ENCODE results near the gene KIAA0930.

DNA sequence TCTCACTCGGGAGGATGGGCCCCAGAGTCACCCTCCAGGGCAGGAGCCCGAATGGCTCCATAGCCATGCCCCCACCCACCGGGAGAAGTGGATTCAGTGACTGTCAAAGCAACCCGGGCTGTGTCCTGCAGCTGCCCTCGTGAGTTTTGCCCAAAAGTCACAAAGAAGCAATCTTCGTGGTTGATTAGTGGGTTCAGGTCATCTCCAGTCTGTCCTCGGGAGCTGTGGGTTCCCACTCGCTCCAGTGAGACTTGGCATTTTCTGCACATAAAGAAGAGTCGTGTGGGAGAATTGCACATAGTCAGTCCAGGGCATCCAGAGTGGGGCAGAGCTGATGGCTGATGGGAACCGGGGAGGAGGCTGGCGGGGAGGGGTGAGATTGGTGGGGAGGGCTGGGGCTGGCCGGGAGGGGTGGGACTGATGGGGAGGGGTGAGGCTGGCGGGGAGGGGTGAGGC lies 26.2 kb downstream of the PARVG start:
- PRO-cap: no peak
- RAMPAGE, long total RNA, 2 experiments: no peak in any of the 2 experiments

GRCh38 chr22:44291905-44292372 lies 20.8 kb downstream of the SHISAL1 start:
- PRO-cap: no peak
- RAMPAGE, long total RNA, 2 experiments: no peak in any of the 2 experiments

DNA sequence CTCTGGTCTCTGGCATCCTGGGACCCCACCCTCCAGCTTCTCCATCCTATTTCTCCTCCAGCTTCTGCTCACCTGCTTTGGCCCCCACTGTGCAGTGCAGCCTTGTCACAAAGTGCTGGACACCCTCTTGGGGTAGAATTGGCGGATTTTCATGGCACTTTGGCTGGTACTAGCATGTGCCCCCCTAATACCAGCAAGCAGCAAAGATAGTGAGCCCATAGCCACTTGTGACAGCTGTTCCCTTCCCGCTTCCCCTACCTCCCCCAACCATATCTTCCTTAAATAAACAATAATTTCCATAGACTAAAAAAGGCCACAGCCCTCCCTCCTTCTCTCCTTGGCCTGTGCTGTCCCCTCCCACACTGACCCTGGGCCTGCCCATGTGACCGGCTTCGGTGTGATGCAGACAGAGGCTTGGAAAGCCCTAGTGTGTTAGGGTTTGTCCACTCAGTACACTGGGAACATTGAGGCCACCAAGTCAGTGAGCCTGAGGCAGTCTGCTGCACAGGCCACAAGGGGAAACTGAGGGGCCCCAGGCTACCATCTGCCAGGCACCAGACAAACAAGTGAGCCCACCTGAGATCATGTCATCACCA lies 54.0 kb upstream of the SHISAL1 start:
- PRO-cap: no peak
- RAMPAGE, long total RNA, 2 experiments: no peak in any of the 2 experiments

GRCh38 chr22:45006862-45007617 lies 2.8 kb downstream of the PHF21B start:
- PRO-cap: bidirectional peak, plus-strand start at chr22:45007141, minus-strand start at chr22:45007037; bidirectional peak, plus-strand start at chr22:45007505, minus-strand start at chr22:45007527
- RAMPAGE, long total RNA, 2 experiments: no peak in any of the 2 experiments

DNA sequence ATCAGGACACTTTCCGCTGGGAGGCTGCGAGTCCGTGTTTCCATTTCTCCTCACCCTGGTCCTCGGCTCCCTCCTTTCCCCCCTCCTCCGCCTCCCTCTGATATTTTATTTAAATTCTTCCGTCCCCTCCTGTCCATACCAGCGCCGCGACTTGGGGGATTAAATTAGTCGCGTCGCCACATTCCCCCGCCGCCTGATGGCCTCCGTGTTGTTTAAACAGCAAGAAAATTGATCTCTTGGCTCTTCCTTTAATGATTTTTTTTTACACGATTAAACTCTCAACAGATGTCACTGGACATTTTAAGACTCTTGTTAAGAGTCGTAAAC lies 444 bp upstream of the PHF21B start:
- PRO-cap: no peak
- RAMPAGE, long total RNA, 2 experiments: no peak in any of the 2 experiments

DNA sequence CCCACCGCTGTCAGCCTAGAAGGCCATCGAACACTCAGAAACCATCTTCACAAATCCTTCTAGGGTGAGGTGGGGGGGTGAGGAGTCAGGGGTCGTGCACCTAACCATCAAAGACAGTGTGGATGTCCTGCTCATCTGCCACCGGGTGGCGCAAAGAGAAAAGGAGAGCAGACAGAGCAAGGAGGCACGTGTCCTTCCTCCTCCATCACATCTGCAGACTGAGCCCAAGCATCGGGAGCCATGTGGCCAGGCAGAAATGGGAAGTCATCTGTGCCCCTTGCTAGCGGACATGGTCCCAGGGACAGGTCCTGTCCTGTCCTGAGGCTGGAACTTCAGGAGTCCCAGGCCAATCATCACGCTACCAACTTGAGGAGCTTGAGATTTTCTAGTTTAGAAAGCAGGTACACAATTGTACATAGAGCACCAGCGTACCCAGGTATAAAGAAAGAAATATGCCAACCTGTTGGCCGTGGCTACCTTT lies 61.8 kb upstream of the NUP50 start:
- PRO-cap: no peak
- RAMPAGE, long total RNA, 2 experiments: no peak in any of the 2 experiments

- PRO-cap: no peak
- RAMPAGE, long total RNA, 2 experiments: no peak in any of the 2 experiments
Measured at GRCh38 chr22:45235078-45235903, 5.4 kb downstream of the KIAA0930 start.

GRCh38 chr22:45240446-45241415 lies at the start of gene KIAA0930:
Gene KIAA0930, minus strand, starts transcription at chr22:45240894.
- PRO-cap: bidirectional peak, plus-strand start at chr22:45241130, minus-strand start at chr22:45240873
- RAMPAGE, long total RNA, 2 experiments: no peak in any of the 2 experiments

GRCh38 chr22:45263116-45264442 lies 21.2 kb upstream of the UPK3A start:
- PRO-cap: unidirectional peak, minus-strand start at chr22:45263855
- RAMPAGE, long total RNA, 2 experiments: no peak in any of the 2 experiments

GRCh38 chr22:45319066-45319905 lies 9.6 kb downstream of the FAM118A start:
- PRO-cap: no peak
- RAMPAGE, long total RNA, 2 experiments: no peak in any of the 2 experiments

- PRO-cap: no peak
- RAMPAGE, long total RNA, 2 experiments: no peak in any of the 2 experiments
Measured at GRCh38 chr22:45331981-45332823, 22.5 kb downstream of the FAM118A start.

GRCh38 chr22:45532841-45533579 lies 30.3 kb downstream of the FBLN1 start:
- PRO-cap: no peak
- RAMPAGE, long total RNA, 2 experiments: no peak in any of the 2 experiments

- PRO-cap: no peak
- RAMPAGE, long total RNA, 2 experiments: no peak in any of the 2 experiments
Measured at GRCh38 chr22:45555035-45555527, 52.4 kb downstream of the FBLN1 start.

- PRO-cap: bidirectional peak, plus-strand start at chr22:45626594, minus-strand start at chr22:45626455
- RAMPAGE, long total RNA, 2 experiments: no peak in any of the 2 experiments
Measured at GRCh38 chr22:45626187-45626764, 45.4 kb upstream of the ATXN10 start.

DNA sequence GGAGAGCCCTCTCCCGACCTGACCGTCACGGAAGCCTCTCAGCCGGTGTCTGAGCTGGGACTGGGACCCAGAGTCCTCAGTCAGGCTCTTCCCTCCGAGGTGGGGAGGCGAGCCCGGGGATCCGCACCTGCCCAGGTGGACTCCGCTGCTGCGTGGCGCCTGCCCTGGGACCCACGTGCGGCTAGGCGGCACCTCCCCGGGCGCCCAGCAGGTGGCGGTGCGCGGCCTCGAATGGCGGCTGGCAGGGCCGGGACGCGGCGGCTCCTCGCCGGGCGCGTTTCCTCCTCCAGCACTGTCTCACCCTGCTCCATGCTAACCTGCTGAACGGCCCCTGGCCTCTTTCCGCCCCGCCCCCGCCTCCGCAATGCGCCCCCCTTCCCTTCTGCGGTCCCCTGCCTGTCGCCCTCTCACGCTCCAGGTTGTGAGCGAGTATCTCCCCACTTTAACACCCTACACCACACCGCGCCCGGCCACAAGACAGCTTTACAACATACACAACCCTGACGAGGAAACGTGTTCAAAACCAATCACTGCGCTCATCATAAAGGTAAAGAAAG lies 26.0 kb upstream of the ATXN10 start:
- PRO-cap: no peak
- RAMPAGE, long total RNA, 2 experiments: no peak in any of the 2 experiments

- PRO-cap: unidirectional peak, plus-strand start at chr22:45925367
- RAMPAGE, long total RNA, 2 experiments: no peak in any of the 2 experiments
Measured at GRCh38 chr22:45925276-45925664, 51.7 kb downstream of the WNT7B start.

GRCh38 chr22:45974366-45974901 lies 2.5 kb downstream of the WNT7B start:
- PRO-cap: no peak
- RAMPAGE, long total RNA, 2 experiments: no peak in any of the 2 experiments

- PRO-cap: bidirectional peak, plus-strand start at chr22:46036128, minus-strand start at chr22:46035683
- RAMPAGE, long total RNA, 2 experiments: no peak in any of the 2 experiments
Measured at GRCh38 chr22:46035595-46035904, 58.6 kb upstream of the WNT7B start.

DNA sequence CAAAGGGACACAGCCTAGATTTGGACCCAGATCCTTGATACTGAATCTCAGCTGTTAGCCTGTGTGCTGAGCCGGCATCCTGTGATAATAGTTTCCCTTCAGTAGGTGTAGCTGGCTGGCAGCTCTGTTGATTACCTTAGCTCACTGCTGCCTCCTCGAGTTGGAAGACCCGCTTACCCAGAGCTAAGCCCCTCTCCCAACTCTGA lies 59.7 kb upstream of the WNT7B start:
- PRO-cap: unidirectional peak, minus-strand start at position 89 of the sequence
- RAMPAGE, long total RNA, 2 experiments: no peak in any of the 2 experiments

DNA sequence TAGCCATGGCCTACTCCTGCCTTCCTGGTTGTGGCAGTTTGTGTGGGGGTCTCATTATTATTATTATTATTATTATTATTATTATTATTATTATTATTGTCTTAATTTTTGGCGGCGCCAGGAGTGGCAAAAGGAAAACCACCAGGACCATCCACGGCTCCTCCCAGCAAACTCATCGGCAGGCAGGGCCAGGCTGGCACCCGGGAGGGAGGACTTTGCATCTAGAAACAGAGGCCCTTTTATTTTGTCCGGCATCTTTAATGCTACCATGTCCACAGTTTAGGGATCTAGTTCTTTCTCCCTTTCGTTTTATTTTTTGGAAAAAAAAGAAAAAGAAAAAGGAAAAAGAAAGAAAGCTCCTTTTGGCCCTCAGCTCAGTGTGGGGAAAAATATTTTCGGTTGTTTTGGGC lies 69.4 kb upstream of the PPARA start:
- PRO-cap: unidirectional peak, plus-strand start at position 169 of the sequence
- RAMPAGE, long total RNA, 2 experiments: no peak in any of the 2 experiments